Camera-type eye (tissue), 1 donor: ENCODE results near the genes H2AC18, OTUD7B, C1orf54 and CTSK.

DNA sequence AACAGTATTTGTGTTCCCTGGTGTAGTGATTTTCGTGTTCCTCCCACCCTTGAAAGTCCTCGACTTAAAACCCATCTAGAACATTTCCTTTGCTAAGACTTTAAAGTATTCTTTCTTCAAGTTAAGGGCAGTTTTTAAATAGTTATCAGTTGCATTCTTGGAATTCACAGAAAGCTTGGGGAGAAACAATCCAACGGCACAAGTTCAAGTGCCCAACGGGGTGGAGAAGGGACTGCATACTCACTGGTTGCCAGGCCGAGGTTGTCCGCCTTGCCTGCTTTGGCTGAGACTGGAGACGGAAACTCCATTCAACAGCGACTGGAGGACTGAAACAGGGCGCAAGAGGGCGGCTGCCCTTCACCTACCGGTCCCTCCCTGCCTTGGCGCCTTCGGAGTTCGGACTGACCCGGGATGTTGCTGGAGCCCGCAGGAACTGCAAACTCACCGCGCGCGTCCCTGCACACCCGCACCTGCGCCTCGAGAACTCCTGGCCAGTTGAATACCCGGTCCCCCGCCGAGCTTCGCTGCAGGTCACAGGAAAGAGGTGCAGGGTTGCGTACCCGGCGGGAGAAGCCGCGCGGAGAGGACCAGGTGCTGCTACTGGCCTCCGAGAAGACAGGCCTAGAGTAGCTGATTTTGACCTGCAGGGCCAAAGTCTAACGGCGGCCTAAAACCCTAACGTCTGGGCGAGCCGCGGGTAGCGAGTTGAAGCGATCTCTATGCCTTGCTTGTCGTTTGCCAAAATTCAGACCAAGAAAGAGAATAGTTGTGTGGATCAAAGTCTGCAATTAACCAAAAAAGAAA, 35.6 kb upstream of the FCGR1A start:
- RAMPAGE, long total RNA, result no peak

- RAMPAGE, long total RNA, result no peak
Observed at GRCh38 chr1:149842422-149843179, at the start of gene H2AC18. Gene H2AC18 (minus strand): TSS chr1:149842750.

GRCh38 chr1:149843338-149844476, 1.2 kb upstream of the H2AC18 start:
- RAMPAGE, long total RNA, result no peak

- RAMPAGE, long total RNA, result start-site peak on the plus strand at chr1:149845027-149845268, 6 reads
Observed at GRCh38 chr1:149844671-149845308, 2.2 kb upstream of the H2AC18 start.

DNA sequence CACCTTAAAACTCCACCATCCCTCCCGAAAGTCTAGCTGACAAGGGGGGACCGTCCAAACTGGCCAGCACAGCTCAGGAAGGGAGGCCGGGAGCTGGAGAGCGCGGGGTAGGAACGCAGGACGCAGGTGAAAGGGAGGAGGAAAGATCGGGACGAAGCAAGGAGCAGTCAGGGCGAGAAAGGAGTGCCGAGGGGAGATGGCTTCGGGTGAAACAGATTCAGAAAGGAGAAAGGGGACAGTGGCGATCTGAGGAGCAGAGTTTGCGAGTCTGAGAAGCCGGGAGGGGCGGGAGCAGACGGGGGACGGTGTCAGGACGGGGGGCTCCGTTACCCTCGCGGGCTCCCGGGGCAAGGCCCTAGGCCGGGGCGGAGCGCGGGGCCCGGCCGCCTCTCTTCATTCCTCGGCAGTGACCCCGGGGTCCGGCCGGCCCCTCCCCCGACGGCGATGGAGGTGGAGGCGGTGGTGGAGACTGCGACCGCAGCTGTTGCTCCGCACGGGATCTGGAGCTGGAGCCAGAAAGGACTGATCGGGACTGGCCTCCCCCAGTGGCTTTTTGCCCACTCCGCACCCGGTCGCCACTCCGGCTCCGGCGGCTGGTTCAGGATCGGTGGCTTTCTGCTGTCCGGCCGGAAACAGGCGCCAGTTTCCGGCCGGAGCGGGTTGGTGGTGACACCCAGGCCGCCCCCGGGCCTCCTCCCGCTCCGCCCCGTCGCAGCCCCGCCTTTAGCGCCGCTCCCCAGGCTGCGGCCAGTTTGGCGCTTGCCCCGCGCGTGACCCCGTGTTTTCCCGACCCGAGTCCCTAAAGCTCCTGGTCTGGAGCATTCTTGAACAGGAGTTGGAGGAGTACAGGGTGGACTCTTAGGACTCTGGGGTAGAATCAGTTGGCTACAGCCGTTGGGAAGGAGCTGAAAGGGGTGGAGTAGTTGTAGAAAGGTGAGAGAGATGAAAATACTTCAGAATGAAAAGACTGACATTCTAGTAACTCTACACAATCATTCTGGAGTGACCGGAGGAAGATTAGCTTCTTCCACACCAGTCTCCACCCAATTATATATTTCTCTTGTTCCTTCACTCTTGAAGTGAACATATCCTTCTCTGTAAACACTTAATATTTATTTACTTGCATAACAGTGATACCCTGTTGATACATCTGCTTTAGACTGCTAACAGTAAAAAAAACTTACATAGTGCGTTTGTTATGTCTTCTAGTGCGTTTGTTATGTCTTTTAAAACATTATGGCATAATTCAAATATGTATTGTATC, at the start of gene OTUD7B:
OTUD7B (minus strand) TSS at position 609 of the 1,264 bp plus-strand sequence.
- RAMPAGE, long total RNA, result no peak

GRCh38 chr1:150155247-150155838, 5.6 kb downstream of the PLEKHO1 start:
- RAMPAGE, long total RNA, result no peak

DNA sequence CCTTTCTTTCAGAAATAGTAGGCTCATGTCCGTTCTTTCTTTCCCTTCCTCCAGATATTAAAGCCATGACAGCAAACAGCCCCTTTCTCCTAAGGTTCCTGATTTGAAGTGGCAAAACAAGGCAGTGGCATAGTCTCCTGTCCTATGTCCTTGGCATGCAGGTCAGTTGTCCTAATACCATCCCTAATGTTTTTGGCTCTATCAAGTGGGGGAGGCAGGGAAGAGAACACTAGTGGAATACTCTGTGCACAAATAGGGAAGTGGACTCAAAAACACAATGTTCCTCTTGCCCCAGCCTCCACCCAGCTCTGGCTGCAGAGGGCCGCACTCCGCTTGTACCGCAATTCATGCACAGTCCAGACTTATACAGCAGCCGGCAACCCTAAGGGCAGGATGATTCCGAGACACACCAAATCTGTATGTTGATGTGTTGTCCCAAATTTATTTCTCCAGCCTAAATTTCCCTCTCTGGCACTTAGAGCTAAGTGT, 14.5 kb downstream of the PLEKHO1 start:
- RAMPAGE, long total RNA, result no peak

- RAMPAGE, long total RNA, result no peak
Observed at GRCh38 chr1:150165961-150166362, 16.2 kb downstream of the PLEKHO1 start.

GRCh38 chr1:150234017-150234309, 1.9 kb downstream of the ANP32E start:
- RAMPAGE, long total RNA, result no peak

- RAMPAGE, long total RNA, result no peak
Observed at GRCh38 chr1:150267831-150268188, 1.0 kb downstream of the APH1A start.

DNA sequence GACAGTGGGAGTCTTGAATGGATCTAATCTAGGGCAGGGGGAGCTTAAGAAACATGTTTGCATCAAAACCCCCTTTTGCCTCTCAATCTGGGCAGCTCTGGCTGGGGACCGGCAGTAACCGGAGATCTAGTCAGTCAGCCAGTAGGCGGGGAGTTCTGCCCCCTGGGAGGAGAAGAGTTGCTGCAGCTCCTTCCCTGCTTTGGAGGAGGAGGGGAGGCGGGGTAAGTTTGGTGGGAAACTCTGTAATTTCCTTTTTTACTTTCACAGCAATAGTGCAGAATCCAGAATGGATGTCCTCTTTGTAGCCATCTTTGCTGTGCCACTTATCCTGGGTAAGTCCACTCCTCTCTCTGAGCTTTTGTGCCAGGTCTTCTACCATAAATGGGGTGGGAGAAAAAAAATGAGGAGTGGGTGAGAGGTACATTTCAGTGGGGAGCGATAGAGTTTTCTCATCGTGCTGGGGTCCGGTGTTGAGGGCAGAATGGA, at the start of gene C1orf54:
C1orf54 (plus strand) TSS at position 259 of the 486 bp plus-strand sequence.
- RAMPAGE, long total RNA, result start-site peak on the plus strand centred at position 270 of the sequence, 15 bp wide, 23 reads

DNA sequence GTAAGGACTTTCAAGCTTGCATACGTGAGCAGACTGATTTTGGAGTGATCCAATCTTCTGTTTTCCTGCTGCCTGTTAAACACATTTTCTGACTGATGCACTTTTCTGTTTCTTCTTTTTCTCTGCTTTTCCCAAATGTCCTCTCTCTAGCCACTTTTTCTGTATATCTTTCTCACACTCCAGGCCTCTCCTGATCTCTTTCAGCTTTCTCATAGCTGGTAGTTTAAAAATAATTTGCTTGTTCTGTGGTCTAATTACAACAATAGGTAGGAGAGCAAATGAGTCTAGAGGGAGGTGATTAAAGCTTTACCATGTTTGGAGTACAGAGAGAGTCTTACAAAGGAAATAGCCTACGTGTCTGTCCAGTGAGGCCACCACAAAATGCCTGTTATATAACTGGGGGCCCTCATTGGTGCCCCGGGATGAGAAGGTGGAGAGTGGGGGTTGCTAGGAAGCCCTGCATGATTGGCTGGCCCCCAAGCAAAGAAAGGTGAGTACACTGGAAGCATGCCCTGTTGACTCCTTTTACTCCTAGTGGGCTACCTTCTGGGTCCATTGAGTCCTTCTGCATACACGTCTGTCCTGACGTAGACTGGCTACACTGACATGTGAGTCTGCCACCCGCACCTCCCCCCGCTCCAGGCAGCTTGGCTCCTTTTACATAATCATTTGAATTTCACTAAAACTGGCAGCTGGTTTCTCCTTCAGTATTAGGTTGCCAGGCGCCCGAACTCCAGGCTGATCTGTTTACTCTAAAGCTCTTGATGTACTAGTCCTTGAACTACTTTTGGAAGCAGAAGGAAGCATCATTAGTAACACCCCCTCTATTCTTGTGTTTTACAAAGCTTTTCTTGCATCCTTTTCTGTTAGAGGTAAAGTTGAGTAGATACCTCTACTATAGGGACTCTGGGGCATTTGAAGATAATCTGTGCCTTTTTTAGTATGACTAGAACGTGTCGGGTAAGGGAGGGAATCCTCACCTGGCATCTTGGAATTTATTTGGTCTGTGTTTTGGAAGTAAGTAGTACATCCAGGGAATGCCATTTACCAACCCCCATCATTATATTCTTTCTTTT, 8.6 kb downstream of the MRPS21 start:
- RAMPAGE, long total RNA, result no peak

GRCh38 chr1:150564061-150564671, 15.0 kb downstream of the ADAMTSL4 start:
- RAMPAGE, long total RNA, result no peak

- RAMPAGE, long total RNA, result no peak
Observed at GRCh38 chr1:150568634-150568887, 10.8 kb downstream of the MCL1 start.

DNA sequence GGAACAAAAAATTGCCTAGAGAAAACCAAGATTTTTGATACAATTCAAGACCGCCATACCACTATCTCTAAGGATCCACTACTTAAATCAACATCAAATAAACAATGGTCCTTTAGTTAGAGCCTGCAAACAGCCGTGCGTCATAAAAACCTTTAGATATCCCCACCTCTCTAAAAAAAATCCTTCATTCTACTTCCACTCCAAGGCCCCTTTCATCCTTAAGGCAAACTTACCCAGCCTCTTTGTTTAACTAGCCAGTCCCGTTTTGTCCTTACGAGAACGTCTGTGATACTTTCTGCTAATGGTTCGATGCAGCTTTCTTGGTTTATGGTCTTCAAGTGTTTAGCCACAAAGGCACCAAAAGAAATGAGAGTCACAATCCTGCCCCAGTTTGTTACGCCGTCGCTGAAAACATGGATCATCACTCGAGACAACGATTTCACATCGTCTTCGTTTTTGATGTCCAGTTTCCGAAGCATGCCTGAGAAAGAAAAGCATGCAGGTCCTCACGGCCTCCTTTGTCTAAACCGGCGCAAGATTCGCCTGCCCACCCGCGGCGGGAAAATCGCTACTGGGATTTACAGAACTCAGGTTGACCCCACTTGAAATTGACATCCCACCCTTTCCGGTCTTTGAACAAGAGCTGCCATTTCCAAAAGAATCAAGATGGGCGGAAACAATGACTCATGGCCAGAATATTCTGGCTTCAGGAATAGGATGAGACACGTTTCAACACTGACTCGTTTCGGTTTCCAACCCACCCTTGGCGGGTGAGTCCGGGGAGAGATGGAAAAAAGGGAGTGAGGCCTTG, 1.2 kb downstream of the MCL1 start:
- RAMPAGE, long total RNA, result no peak

DNA sequence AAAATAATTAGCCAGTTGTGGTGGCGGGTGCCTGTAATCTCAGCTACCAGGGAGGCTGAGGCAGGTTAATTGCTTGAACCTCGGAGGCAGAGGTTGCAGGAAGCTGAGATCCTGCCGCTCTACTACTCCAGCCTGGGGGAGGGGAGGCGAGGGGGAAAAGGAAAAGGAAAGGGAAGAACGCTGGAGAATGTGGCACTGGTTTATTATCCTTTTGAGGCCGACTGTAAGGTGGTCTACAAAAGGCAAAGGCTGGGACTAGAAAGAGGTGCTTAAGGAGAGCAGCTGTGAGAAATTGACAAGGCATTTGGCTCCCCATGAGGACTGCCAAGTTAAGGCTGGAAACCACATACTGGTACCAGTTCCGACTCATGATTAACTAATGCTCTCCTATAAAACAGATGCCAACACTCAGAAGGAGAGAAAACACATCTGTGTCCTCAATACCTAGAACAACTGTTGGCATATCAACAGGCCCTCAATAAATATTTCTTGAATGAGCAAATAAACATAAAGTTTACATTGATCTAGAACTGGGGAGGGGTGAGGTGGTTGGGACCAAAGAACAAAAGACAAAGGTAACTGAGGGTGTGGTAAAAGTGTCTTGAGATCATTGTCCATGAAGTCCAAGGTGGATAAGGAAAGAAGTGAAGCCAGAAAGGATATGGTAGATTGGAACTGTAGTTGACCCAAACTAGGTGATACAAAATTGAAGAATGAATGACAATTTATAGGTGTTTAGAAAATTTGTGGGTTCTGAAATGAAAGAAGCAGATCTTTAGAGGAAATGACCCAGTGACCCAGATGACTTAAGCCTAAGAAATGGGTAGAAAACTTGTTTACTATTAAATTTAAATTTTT, 16.7 kb upstream of the MCL1 start:
- RAMPAGE, long total RNA, result no peak

GRCh38 chr1:150605292-150605654, 24.1 kb downstream of the ENSA start:
- RAMPAGE, long total RNA, result no peak

- RAMPAGE, long total RNA, result no peak
Observed at GRCh38 chr1:150696578-150696859, 435 bp downstream of the GOLPH3L start.

- RAMPAGE, long total RNA, result no peak
Observed at GRCh38 chr1:150768314-150768647, 2.7 kb upstream of the CTSS start.

DNA sequence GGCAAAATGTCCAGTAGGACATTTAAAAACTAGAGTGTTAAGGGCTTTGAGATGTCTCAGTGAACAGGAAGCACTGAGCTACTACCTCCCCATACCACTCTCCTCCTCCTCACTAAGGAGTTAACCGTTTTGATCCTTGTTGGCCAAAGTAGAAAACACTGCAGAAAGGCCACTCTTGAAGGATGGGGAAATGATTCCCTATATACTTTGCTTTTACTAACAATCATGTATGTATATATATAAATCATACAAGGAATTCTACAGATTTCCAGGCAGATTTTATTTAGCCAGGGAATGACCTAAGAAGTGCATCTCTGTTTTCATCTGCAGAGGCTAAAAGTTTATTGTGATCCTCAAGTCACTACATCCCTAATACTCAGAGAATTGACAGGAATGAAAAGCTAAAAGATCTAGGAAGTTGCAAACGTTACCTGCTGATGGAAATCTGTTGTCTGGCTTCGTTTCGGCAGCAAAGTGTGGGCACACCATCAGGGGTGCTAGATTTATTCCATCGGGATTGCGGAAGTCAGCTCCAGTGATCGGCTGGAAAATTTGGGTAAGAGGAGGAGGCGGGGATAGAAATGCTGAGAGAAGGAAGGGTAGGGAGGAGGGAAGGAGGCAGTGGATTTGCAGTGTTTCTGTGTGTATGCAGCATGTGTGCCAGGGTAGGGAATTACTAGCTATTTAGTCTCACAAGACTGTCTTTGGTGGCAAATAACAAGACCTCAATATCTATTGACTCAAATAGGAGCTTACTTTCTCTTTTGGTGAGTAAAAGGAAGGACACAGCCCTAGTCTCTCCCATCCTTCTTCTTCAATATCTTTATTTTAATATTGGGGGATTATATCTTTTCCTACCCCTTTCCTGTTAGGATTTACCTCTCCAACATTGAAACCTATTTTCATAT, at the start of gene CTSK:
CTSK (minus strand) TSS at position 478 of the 908 bp plus-strand sequence.
- RAMPAGE, long total RNA, result no peak